Thoracic aorta endothelial cell (primary cell): Measurements from ENCODE around the genes TMEM272 and PRR20A.

DNA sequence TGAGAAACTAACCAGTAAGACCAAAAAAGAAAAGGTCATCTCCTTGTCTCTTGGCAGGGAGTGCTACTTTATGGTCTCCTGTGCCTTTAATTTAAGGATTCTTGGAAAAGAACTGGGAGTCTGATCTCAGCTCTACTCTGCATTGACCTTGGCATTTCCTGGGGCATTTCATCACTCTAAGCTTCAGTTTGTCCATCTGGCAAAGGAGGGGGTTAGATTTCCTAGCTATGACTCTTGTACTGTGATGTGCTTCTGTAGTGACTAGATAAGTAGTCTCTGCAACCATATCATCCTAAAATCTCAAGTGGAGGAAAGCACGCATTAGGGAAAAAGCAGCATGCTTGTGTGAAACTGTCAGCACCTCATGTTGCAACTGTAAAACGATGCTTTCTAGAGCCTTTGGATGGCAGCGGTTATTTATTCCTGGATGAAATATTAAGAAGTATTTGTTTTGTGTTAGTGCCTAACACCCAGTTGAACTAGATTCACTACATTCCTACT lies 6.7 kb downstream of the WDFY2 start:
- CAGE, long polyA plus RNA, result no peak

GRCh38 chr13:51637848-51638412 lies 53.7 kb downstream of the WDFY2 start:
- CAGE, long polyA plus RNA, result no peak

- CAGE, long polyA plus RNA, result no peak
Observed at GRCh38 chr13:51721277-51722083, 82.5 kb downstream of the DHRS12 start.

DNA sequence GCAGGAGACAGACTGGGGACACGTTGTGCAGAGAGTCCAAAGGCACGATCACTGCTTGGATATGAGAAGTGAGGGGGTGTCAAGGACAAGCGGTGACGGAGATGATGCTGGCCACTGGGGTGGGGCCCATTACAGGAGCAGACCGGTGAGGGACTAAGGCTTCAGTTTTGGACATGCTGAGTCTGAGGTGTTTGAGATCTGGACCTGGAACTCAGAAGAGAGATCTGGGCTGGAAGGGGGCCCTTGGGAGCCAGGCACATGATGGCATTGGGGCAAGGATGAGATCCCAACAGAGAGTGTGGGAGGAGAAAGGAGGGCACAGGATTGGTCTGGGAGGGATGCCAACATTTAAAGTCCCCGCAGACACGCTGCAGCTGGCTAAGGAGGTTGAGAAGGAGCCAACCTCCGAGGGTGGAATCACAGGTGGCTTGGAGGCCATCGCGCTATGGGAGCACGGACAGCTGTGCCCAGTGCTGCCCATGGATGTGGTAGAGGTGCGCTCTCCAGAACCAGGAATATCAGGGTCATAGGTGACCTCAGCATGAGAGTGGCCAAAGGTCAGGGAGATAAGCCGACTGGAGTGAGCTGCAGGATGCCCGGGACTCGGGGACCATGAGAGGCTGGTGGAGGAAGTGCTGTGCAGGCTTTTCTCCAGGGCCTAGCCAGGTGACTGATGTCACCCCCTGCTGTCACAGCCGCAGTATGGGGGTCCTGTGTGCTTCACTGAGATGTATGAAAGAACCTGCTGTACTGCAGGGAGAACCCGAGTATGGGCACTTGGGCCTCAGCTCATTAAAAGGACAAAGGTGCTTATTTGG lies 21.8 kb downstream of the DHRS12 start:
- CAGE, long polyA plus RNA, result no peak

- CAGE, long polyA plus RNA, result no peak
Observed at GRCh38 chr13:51786701-51787452, 17.1 kb downstream of the DHRS12 start.

DNA sequence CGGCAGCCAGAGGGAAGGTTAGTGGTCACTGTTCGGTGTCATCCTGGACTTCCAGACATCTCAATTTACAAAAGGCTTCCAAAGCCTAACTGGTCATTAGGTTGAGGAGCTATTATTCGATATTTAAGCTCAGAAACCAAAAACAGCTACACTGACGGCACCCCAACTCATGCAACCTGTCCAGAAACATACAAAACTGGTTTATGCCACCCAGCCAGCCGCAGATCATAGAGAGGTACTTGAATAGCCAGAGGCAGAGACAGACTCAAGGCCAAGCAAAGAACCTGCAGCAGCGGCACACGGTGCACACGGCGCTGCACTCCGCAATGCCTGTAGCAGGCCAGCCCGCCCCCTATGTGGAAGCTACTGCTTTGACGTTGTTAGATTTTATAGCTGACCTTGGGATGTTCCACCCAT lies 11.8 kb upstream of the DHRS12 start:
- CAGE, long polyA plus RNA, result no peak

DNA sequence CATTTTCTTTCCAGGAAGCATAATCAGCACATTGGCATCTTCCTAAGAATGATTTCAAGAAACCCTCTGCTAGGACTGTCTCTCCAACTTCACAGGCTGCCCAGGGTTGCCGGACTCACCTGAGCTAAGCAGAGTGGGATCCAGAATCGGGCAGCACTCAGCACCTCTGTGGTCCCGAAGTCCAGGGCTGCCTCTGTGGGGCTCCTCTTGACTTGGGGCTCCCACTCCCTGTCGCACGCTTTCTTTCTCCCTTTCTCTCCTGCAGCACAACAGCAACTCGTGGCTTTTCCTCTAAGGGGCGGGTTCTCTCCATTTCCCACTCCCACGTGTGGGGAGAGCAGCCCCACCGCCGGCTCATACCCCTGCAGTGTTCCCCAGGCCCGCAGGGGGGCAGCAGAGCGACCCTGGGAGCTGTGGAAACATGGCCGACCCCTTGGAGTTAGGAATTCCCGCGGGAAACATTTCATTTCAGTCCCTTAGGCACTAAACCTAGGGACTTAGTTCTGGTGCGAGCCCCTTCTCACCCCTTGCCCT lies at the start of gene TMEM272:
Gene TMEM272 (minus strand): TSS at position 281 of the 534 bp plus-strand sequence.
- CAGE, long polyA plus RNA, result no peak

GRCh38 chr13:51967799-51968408 lies 43.3 kb downstream of the ATP7B start:
- CAGE, long polyA plus RNA, result no peak

DNA sequence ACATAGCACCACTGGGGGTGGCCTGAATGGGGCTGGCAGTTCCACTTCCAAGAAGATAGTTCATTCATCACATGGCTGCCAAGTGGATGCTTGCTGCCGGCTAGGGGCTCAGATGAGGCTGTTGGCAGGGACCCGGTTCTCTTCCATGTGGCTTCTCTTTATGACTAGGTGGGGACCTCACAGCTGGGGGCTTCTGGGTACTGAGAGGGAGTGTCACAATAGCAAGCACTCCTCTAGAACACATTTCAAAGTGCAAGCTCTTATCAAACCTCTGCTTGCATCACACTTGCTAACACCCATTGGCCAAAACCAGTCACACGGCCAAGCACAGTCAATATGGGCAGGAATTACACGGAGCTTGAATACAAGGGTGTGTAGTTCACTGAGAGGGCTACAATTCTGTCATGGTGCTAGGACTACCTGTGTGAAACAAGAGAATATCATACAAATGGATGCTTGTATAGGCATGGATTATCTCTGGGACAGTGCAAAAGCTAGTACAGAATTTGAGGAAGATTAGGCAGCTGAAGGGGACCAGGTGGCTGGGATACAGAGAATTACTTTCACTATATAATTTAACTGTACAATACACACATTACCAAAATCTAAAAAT lies 32.3 kb downstream of the ATP7B start:
- CAGE, long polyA plus RNA, result no peak

DNA sequence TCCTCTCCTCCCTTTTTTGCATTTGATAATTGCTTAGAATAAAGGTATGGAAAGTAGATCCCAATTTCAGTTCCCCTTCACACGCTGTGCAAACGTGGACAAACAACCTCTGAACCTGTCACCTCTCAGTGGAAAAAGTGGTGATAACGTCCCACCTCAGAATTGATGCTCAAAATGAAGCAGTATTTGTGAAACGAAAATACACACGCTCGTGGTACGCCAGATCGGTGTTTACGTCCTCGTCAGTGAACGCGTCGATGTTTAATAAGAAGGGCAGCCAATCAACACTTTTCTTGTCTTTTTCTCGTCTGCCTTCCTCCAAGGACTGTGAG lies 446 bp upstream of the CKAP2 start:
- CAGE, long polyA plus RNA, result no peak

GRCh38 chr13:57140634-57141135 lies at the start of gene PRR20A:
Gene PRR20A, plus strand, starts transcription at chr13:57140918.
- CAGE, long polyA plus RNA, result no peak

GRCh38 chr13:57786982-57787700 lies 155.6 kb downstream of the PCDH17 start:
- CAGE, long polyA plus RNA, result no peak

GRCh38 chr13:59397836-59398619 lies 765.7 kb downstream of the DIAPH3 start:
- CAGE, long polyA plus RNA, result no peak

DNA sequence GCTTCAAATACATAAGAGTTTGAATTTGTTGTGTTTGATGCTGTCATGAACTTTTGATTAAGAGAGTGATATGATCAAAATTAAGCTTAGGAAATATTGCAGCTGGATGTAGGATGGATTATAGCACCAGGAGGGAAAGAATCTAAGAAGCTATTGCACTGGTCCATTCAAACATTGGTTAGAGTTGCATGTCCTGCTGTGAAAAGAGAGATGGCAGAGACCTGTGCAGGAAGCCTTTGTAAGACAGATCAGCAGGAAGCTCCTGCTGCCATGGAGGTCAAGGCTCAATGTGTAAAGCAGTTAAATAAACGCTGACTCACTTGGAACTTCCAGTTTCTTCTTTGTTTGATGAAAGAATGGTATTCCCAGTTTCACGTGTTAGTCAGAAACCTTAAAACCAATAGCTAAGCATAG lies 175.3 kb downstream of the TDRD3 start:
- CAGE, long polyA plus RNA, result no peak

- CAGE, long polyA plus RNA, result no peak
Observed at GRCh38 chr13:60638029-60638389, 241.0 kb downstream of the TDRD3 start.

GRCh38 chr13:61664990-61665556 lies 249.4 kb upstream of the PCDH20 start:
- CAGE, long polyA plus RNA, result no peak

DNA sequence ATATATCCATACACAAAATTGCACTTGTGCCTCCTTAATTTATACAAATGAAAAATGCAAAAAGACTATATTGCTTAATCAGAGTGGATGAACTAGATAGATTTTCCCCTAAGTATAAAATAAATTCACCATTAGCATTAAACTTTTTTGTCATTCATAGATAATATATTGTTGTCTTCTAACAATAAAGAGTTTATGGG lies 467.7 kb upstream of the ENSG00000237378 start:
- CAGE, long polyA plus RNA, result no peak

GRCh38 chr13:64078640-64078934 lies 245.7 kb upstream of the ENSG00000285566 start:
- CAGE, long polyA plus RNA, result no peak

DNA sequence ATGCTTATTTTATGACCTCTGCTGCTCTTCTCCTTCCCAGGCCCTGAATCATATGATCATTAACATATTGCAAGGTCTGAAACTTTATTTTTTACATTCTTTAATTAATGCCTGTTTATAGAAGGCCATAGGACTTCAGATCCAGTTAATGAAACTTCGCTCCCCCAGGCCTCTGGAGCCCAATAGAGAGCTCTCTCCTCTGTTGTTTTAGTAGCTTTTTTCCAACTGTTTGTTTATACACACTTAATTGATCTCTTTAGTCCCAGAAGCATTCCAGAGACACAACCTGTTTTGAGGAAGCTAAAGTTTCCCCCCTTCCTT lies 68.3 kb downstream of the DACH1 start:
- CAGE, long polyA plus RNA, result no peak

GRCh38 chr13:73189339-73189721 lies 130.5 kb downstream of the KLF5 start:
- CAGE, long polyA plus RNA, result no peak